Tongue (tissue), 2 donors: ENCODE measurements around a stretch of chr16.

DNA sequence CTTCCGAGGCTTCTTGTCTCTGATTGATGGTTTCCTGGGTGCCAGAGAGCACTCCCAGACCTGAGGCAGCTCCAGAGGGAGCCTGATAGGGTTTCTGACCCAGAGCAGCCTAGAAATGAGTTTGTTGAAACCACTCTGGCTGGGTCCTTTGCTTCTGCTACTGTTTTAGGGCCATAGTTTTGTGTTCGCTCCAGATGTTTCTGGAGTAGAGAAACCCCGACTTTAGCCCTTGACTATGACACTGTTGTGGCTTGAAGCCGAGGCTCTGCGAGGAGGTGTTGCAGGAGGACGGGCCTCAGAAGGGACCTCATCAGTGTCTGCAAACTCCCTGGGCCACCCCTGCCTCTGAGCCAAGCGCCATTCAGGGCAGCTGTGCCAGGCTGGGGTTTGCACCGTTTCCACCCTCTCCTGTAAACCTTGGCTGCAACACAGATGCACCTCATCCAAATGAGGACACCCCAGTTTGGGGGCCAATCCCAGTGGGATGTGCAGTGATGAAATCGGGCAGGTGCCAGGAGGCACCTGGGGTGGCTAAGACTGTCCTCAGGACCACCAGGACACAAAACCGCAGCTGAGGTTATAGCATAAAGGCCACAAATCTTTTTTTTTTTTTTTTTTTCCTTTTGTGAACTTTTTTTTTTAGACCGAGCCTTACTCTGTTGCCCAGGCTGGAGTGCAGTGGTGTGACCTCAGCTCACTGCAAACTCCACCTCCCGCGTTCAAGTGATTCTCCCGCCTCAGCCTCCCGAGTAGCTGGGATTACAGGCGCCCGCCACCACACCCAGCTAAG lies 6.5 kb downstream of the ZNF276 start:
- RAMPAGE, long total RNA, result no peak

GRCh38 chr16:89818801-89819207 lies 2.4 kb upstream of the FANCA start:
- RAMPAGE, long total RNA, result no peak

GRCh38 chr16:89854239-89854661 lies 19.1 kb upstream of the TCF25 start:
- RAMPAGE, long total RNA, result no peak

- RAMPAGE, long total RNA, result no peak
Observed at GRCh38 chr16:90001483-90002136, 17.6 kb downstream of the DBNDD1 start.

DNA sequence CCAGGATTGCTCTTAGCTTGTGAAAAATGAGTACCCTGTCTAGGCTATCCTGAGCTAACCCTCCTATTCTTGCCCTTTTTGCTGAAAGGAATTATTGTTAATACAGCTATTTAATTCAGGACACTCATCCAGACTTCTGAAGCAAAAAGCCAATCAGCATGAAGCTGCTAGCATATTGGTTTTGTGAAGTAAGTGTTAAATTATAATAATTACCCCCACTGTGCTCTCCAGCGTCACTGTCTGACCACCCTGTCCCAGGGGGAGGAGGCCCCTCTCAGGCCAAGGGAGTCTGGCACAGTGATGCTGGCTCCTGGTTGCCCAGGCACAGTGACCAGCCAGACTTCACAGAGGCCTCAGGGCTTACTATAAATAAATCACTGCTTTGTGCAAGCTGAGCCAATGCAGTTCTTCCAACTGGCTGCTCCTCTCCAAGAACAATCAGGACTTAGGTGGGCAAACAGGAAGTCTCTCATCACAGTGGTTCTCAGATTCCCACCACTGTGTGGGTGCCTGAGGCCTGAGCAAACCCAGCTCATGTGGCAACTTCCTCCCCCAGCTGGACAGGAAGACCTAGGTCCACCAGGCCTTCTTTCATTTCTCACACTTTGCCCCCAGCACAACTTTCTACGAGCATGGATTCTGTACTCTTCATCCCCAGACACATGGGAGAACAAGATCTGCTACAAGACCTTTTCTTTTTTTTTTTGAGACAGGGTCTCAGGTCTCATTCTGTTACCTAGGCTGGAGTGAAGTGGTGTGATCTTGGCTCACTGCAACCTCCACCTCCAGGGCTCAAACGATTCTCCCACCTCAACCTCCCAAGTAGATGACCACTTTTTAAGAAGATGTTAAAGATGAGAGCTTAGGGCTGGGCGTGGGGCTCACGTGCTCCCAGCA lies 1.5 kb upstream of the GAS8 start:
- RAMPAGE, long total RNA, result no peak

- RAMPAGE, long total RNA, result no peak
Observed at GRCh38 chr16:90101987-90102706, 25.0 kb upstream of the PRDM7 start.